OCI-LY7 (cell line): ENCODE measurements around a stretch of chr13.

DNA sequence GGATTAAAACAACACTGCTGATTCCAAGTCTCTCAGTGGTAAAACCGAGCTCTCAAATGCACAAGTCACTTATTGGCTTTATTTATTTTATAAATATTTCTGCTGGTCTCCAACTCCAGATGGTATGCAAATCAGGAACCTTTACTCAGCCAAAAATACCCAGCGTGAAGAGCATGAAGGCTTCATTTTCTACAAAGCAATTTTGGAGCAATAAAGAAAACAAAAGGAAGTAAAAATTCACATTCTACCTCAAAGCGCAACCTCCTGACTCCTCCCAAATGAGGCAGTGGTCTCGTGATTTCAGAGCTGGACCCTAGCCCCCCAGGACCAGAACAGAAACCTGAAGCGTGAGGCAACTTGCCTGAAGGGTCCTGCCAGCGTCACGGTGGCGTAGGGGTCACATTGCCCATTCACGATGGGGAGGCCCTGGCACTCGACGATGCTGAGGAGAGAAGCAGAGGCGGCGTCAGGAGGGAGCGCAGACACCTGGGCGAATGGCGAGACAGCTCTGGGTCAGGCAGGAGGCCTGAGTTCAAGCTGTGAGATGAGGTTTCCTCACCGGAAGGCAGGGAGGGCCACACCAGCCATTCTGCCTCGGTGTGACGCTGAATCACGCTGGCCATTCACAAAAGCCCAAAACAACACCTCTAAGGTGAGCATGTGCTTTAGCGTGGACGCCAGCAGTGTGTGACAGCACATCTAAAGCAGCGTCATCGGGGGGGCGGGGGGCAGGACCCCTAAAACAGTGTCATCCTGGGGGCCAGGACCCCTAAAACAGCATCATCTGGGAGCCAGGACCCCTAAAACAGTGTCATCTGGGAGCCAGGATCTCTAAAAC is 53.8 kb upstream of the C13orf46 start:
- PRO-cap, result bidirectional peak, plus-strand start at position 432 of the sequence, minus-strand start at position 334 of the sequence; bidirectional peak, plus-strand start at position 558 of the sequence, minus-strand start at position 496 of the sequence
- RAMPAGE, long total RNA, result no peak

GRCh38 chr13:114030676-114031870 is 57.2 kb upstream of the C13orf46 start:
- PRO-cap, result no peak
- RAMPAGE, long total RNA, result no peak

GRCh38 chr13:114036783-114037337 is 63.0 kb upstream of the C13orf46 start:
- PRO-cap, result no peak
- RAMPAGE, long total RNA, result no peak

- PRO-cap, result no peak
- RAMPAGE, long total RNA, result no peak
Observed at GRCh38 chr13:114063415-114063914, 69.0 kb downstream of the RASA3 start.

DNA sequence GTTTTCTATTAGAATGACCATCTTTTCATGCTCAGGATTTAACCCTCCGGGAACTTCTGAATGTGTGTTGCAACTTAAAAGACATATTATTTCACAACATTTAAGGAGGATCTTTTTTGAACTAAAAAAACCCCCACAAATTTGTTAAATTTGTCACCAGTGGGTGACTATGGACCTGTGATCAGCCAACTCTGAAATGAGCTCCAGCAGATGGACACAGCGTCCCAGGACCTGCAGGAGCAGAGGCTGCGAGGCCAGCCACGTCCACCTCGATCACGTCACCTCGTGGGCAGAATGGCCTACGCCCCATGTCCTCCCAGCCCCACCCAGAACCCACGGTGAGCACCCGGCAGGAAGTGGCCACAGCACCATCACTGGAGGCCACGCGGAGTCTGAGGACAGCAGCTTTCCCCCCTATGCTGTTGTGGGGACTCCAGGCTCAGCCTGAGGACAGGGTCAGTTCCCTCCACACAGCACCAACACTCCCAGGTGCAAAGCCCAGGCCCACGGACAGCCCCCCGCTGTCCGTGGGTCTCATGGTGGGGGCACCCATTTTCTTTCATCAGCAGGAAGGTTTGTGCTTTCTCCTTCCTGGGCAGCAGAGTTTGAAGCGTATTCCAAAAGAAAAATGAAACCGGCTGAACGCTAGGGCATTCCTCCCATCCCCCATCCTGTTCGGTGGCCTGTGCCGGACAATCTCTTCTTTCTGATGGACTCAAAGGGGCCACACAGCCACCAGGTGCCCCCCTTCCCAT is 68.3 kb downstream of the RASA3 start:
- PRO-cap, result no peak
- RAMPAGE, long total RNA, result no peak

DNA sequence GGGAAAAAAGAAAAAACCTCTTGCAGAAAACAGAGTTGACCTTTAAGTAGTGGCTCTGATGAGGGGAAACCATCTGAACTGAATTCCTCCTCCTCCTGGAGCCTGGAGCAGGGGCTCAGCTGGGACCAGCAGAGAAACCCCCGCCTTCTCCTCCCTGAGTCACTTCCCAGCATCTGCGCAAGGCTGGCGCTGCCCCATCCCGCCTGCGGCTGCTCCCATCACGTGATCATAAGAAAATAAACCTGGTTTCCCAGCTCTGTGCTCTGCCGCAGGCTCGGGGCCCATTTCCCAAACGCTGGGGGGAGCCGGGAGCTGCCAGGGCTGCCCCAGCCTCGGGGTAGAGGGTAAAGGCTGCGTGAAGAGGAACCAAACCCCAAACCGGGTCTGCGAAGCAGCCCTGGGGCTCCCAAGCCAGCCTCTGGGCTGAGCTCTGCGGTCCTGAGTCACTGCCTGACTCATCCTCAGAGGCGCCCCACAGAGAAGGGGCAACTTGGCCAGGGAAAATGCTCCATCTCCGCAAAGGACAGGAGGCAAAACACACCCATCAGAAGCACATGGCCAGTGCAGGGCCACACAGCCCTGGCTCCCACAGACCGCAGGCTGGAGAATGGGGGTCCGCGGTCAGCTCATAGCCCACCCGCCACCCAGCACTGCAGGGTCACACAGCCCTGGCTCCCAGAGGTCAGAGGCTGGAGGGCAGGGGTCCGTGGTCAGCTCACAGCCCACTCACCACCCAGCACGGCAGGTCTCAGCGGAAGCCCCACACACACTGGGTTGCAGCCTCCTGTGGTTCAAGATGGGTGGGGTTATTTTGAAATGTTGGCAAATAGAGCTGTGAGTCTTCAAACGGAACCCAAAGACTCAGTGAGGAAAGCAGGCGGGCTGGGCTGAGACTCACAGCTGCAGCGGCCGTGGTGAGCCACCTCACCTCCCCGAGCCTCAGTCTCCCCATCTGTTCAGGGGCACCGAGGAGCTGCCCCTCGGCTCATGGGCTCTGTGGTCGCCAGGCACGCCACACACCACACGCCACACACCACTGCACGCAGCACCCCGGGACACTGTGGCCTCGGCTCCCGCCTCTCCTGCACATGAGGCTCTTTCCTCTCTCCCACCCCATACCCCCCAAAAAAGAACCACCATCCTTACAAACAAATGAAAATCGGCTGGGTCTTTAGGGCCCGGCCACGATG is 67.0 kb downstream of the RASA3 start:
- PRO-cap, result no peak
- RAMPAGE, long total RNA, result no peak

GRCh38 chr13:114067199-114068483 is 64.8 kb downstream of the RASA3 start:
- PRO-cap, result no peak
- RAMPAGE, long total RNA, result no peak

DNA sequence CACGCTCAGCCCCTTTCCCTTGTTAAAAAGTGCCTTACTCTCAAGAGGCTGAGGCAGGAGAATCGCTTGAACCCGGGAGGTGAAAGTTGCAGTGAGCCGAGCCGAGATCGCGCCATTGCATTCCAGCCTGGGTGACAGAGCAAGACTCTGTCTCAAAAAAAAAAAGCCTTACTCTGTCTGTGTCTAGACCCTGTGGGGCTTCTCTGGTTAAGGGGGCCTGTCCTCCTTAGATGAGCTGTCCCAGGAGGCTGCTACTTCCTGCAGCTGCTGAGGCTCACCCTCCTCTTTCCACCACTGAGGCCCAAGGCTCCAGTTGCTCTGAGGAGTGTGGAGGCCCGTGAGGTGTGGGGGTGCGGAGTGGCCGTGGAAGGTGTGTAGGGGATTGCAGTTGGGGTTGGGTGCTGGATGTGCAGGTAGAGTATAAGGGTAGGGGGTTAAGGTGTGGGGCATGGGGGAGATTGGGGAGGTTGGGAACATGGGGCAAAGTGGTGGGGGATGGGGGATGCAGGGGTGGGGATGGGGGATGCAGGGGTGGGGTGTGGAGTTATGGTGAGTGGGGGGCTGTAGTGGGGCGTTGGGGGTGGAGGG is 22.1 kb upstream of the RASA3 start:
- PRO-cap, result no peak
- RAMPAGE, long total RNA, result no peak

GRCh38 chr13:114280263-114280929 is 1.0 kb upstream of the UPF3A start:
- PRO-cap, result bidirectional peak, plus-strand start at chr13:114280824, minus-strand start at chr13:114280725
- RAMPAGE, long total RNA, result no peak